Metastatic Breast Carcinoma in the Ovary (tissue), 3 donors: ENCODE data around the gene NEDD4L.

GRCh38 chr18:57801060-57801631 is 2.0 kb downstream of the ATP8B1 start:
- PRO-cap, 3 experiments: peak in 2 of 3 experiments; most common plus-strand start chr18:57801353 (in 2); most common minus-strand start chr18:57801136 (in 1)

DNA sequence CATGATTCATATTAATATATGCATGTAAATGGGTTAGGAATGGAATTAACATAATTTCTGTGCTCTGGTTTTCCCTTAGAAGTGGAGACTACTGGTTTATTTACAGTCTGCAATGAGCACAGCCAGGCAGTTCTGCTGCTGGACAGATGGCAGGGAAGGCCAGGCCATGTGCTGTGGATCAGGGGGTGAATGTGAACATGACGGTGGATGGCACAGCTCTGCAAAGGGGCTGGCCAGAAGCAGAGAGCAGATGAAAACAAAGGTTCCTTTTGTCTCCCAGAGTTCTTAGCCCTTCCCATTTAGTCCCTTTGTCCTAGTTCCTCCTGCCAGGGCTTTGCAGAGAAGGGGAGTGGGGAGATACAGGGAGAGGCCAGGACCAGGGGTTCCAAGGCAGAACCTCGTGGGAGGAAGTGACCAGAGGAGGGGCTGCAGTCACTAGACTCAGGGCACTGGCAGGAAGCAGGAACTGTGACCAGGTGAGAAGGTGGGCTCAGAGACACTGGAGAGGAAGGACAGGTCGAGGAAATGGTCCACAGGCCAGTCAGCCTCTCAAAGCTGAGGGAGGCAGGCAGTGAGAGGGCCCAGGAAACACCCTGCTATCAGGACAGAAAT is 112.9 kb upstream of the ATP8B1 start:
- PRO-cap, 3 experiments: no peak in any of the 3 experiments

DNA sequence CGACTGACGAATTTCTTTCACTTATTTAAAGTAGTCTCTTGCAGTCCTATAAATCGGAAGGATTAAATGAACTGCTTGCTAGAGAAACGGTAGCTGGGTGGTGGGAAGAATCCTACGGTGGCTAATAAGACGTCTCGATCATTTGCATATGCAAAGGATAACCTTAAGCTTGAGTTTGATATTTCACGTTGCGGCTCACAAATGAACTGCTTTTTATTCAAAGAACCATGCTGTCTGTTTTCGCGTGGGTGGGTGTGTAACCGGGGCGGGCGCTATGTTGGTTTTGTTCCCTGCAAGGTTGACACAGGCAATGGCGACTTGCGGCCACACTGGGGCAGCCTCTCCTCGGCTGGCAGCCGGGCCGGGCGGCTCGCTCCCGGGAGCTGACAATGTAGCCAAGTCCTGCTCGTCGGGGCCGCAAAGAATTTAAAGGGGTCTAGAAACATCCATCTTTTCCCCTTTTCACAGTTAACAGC is 632 bp upstream of the NEDD4L start:
- PRO-cap, 3 experiments: peak in 1 of 3 experiments; most common plus-strand start position 355 of the sequence (in 1); most common minus-strand start position 236 of the sequence (in 1)

GRCh38 chr18:58044184-58044944 is at the start of gene NEDD4L:
NEDD4L (plus strand) TSS chr18:58044226.
- PRO-cap, 3 experiments: peak in 3 of 3 experiments; most common plus-strand start chr18:58044286 (in 3); most common minus-strand start chr18:58044690 (in 1)

DNA sequence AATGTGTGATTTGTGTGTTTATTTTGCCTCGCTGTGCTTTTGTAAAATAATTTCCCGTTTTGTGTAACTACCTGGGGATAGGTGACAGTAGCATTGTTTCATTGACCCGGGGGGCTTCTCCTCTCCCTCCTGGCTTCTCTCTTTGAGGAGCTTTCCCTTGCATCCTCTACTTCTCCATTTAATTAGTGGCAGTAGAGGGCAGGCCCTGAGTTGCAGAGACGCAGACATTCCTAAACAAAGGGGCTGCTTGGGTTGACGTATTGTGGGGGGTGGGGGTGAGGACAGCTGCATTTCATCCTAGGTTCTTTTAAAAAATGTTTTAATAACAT is 2.1 kb downstream of the NEDD4L start:
- PRO-cap, 3 experiments: peak in 2 of 3 experiments; most common plus-strand start position 64 of the sequence (in 1); most common minus-strand start position 180 of the sequence (in 1)

GRCh38 chr18:58087865-58088565 is 44.0 kb downstream of the NEDD4L start:
- PRO-cap, 3 experiments: no peak in any of the 3 experiments

DNA sequence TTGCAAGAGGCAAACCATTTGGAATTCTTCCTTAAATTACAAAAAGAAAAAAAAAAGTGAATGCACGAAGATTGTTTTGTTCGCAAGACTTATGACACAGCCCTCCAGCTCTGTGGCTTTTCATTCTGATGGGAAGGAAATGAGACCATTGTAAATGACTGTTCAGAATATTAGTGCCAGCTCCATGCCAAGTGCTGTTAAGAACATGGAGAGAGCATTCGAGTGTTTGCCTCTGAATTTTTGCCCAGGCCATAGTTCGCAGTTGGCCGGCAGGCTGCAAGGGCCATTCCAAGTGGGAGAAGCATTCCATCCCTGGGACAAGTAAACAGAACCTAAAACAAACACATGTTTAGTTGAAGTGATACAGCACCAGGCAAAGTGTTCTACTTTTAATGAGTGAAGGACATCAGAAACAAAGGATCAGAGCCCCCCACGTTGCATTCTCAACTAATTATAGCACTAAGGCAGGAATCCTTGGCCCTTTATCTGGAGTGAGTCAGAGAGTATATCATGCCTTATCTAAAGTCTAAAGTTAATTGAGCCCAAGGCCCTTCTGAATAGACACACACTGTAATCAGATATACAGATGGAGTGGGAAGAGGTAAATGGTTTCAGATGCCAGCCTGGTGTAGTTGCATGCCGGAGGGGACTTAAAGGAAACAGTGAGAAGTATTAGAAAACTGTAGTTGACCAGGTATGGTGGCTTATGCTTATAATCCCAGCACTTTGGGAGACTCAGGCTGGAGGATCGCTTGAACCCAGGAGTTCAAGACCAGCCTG is 53.2 kb downstream of the NEDD4L start:
- PRO-cap, 3 experiments: no peak in any of the 3 experiments

DNA sequence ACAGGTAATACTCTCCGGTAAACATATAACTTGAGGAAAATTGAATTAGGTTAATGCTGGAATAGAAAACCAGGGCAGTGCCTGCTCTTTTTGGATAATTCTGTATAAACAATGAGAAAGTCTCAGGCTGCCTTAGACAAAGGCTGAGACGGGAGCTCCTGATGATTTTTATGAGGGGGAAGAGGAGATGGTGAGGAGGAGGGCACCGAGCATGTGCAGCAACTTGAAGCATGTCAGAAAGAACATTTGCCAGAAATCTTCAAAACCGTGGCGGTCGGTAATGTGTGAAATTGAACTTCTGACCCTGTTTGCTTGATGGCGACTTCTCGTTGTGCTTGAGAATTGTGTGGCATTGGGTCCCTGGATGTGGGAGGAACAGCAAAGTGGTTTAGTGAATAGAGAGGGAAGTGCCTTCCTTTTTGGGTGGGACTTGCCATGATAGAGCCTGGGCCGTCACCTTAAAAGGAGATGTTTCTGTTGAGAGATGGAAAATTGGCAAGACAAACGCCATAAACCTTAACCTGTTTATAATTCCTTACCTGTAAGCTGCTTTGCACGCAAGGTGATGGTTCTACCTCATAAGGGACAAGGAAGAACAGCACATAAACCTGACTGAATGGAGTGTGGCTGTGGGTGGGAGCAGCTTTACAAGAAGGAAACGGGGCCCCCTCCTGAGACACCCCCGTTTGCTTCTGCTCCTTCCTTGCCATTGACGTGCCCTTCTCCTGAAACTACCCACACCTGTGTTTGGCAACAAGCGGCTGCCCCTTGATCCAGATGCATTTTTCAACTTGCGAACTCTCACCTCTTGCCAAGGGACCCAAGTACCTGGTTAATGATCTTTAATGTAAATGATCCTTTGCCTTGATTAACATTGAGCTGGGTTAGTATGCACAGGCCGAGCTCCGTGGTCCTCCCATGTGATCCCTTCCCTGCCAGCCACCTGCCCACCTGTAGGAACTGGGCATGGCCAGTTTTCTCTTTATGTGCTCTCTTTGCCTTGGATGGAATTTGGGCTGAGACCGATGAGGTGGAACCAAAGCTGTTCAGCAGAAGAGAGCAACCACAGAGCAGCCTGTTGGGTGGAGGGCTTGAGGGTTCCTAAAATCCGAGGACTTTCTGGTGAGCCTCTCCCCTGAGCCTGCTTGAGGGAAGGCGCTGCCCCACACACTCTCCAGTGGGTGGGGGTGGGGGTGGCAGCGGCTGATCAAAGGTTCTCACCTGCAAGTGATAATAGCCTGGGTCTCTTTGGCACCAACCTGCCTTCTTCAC is 153.2 kb downstream of the NEDD4L start:
- PRO-cap, 3 experiments: no peak in any of the 3 experiments

DNA sequence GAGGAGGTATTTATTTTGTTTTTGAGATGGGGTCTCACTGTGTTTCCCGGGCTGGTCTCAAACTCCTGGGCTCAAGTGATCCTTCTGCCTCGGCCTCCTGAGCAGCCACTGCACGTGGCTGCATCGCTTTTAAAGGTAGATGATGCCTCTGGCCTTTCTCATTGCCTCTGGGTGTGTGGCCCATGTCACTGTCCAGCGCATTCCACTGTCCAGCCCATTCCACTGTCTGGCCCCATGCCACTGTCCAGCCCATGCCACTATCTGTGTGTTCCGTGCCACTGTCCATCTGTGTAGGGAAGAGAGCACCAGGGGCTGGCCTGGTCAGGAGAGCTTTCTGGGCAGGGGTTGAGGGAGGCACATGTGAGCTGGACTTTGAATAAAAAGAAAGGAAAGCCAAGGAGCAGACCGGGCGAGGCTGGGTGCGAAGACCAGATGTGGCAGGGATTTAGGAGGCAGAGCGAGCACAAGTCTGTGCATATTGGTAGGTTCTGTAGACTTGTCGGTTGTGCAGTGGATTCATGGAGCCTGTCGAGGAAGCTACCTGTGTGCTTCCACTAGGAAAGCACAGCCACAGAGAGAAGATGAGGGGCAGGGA is 236.1 kb downstream of the NEDD4L start:
- PRO-cap, 3 experiments: no peak in any of the 3 experiments

DNA sequence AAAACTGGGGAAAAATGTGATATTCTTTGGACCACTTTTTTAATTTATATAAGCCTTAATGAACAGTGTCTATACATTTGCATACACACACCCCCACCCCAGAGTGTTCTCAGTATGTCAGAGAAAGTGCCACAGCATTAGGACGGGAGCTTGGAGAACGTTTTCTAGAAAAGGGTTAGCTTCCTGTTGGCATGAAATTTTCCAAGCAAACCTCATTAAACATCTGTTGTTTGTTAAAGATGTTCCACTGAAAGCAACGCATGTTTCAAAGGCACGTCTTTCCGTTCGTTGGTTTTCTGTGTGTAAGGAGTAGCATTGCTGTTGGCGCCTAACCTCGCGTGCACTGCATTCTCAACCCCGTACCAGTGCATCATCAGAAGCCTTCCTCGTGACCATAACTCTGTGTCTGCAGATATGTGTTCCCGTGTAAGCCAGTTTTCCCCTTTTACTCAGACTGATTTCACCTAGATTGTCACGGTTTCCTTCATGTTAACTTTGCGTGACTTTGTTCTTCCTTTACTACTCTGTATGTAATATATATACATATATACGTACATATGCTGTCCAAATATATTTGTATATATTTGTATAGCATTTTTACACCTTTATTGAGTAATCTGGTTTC is 228.4 kb downstream of the ALPK2 start:
- PRO-cap, 3 experiments: no peak in any of the 3 experiments

DNA sequence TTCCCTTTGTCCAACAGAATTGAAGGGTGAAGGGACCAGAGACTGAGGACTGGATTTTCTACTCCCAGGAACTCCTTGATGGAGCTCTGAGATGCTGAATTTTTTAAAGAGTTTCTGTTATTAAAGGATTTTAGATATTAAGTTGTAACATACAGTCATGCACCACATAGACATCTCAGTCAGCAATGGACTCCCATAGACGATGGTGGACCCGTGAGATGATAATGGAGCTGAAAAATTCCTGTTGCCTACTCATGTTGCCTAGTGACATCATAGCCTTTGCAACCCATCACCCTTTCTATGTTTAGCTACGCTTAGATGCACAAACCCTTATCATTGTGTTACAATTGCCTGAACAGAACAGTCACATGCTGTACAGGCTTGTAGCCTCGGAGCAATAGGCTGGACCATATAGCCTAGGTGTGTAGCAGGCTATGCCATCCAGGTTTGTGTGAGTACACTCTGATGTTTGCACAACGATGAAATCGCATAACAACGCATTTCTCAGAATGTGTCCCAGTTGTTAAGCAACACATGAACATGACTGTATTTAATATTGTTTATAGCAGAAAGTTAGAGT is 221.7 kb downstream of the ALPK2 start:
- PRO-cap, 3 experiments: no peak in any of the 3 experiments

DNA sequence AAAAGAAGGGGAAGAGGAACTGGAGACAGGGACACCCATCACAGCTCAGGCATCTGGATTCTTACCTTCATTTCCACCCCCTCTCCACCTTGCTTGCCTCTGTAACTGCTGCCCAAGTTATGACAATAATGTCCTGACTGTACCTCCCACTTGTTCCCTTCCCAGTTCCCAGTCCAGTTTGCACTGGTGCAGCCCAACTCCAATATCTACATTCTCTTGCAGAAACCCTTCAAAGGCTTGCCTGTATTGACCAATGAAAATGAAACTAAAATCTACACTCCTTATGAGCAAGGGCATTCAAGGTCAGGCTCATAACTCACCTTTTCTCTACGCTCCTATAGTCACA is 219.1 kb downstream of the ALPK2 start:
- PRO-cap, 3 experiments: no peak in any of the 3 experiments

DNA sequence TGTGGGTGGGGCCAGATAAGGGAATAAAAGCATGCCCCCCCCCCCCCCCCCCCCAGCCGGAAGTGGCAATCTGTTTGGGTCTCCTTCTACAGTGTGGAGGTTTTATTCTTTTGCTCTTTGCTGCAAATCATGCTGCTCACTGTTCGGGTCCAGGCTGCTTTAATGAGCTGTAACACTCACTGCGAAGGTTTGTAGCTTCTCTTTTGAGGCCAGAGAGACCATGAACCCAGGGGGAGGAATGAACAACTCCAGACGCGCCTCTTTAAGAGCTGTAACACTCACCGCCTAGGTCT is 168.6 kb downstream of the ALPK2 start:
- PRO-cap, 3 experiments: no peak in any of the 3 experiments

GRCh38 chr18:58526688-58527227 is 102.1 kb downstream of the ALPK2 start:
- PRO-cap, 3 experiments: no peak in any of the 3 experiments

GRCh38 chr18:58532108-58532802 is 96.6 kb downstream of the ALPK2 start:
- PRO-cap, 3 experiments: no peak in any of the 3 experiments

DNA sequence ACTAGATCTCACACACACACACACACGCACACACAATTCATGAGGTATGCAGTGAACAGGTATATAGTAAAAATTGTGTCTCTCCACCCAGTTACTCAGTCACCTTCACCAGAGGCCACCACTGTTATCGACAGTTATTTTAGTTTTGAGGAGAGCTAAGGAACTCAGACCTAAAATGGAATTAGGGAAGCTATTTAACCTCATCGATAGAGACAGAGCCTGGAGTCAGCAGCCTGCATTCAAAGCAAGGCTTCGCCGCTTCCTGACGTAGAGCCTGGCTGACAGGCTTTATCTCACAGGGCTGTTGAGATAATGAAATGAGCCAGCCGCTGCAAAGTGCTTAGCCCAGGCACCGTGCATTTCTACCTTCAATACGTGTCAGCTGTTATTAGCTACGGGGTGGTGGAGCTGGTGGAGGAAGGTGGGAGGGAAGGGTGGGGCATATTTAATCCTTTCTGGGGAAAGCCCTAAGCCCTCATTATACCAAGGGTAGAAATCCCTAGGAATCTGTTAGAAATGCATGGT is 72.7 kb downstream of the ALPK2 start:
- PRO-cap, 3 experiments: no peak in any of the 3 experiments

GRCh38 chr18:58556734-58557393 is 72.0 kb downstream of the ALPK2 start:
- PRO-cap, 3 experiments: no peak in any of the 3 experiments

DNA sequence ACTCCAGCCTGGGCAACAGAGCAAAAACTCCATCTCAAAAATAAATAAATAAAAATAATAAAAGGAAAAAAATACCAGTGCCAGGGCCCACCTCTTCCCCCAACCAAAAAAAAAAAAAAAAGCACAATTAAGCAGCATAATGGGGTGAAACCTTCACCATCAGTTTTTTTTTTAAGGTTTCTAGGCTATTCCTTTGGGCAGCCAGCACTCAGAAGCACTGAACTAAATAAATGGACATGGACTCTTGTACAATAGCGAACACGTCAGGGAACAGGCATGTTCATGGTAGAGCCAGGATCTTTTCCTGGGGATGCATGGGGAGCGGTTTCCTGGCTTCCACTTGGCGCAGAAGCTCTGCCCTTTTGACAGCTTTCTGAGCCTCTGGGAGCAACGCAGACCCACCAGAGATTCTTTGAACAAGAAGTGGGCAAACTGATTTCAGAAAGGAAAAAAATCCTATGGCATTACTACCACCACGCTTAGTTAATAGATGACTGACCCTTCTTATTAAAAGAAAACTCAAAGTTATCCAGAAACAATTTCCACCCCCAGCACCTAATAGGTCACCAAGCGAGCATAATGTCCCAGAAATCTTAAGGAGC is 34.9 kb downstream of the ALPK2 start:
- PRO-cap, 3 experiments: no peak in any of the 3 experiments

GRCh38 chr18:58650033-58650469 is 21.2 kb upstream of the ALPK2 start:
- PRO-cap, 3 experiments: no peak in any of the 3 experiments

GRCh38 chr18:58721650-58722247 is 50.5 kb downstream of the MALT1 start:
- PRO-cap, 3 experiments: no peak in any of the 3 experiments